WTC11 (cell line): ENCODE results near the genes HMHB1, STK32A, SCGB3A2 and MARCOL.

DNA sequence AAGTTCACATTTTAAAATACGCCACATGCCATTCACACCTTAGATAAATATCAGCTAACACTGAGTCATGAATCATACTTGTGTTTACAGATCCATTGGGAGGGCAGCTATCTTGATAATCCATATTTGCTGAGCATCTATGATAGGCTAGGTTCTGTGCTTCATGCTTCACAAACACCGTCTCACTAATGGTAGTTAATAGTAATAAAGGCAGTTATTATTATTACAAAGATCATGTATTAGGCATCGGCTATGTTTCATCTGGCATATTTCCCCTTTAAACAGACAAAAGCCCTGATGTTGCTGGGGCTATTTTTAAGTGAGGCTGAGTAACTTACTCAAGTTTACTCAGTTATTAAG lies 152.2 kb upstream of the HMHB1 start:
- PRO-cap = no peak

- PRO-cap = no peak
These were observed 19.8 kb upstream of the HMHB1 start for GRCh38 chr5:143791941-143792831.

- PRO-cap = no peak
These were observed at the start of gene HMHB1 for GRCh38 chr5:143811853-143812341. Gene HMHB1, plus strand, starts transcription at chr5:143812161.

- PRO-cap = no peak
These were observed 787 bp downstream of the YIPF5 start for GRCh38 chr5:144169614-144170130.

DNA sequence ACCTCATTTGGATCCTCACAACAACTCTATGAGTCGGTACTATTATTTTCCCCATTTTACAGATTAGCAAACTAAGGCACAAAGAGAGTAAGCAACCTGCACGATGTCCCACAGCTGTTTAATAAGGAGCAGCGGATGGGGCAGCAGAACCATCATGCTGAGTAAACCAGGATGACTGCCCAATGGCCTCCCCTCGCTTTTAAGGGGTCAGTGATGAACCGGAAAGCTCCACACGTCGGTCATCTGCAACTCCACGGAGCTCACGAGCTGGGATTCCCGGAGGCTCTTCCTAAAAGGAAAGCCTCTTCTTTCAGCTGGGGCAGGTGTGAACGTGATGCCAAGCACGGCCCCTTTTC lies 520 bp downstream of the PRELID2 start:
- PRO-cap = no peak

DNA sequence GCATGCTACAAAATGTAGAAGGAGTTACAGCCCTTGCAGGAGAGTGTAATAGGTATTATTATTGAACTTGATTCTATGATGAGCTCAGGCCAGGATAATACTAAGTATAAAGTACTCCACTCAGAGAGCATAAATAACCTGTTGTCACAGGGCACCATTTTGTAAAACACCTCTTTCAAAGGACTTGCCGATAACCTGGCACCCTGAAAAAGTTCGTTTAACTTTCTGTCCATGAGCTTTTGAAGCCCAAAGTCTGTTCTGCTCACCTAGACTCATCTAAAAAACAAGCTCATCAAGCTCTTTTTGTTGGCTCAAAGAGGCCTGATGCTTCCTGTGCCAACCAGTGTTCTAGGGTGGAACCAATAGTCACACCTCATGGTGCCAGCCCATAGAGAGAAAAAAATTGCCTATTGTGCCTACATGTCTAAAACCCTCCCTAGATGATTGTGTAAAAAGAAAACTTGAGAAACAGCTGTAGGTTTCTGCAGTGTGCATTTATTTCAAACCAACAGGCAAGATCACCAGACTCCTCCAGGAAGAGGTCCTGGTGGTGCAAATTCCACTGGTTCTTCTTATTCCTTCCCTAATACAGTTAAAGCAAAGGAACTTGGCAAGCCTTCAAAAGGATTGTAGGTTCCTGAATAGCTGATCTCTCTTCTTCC lies 4.7 kb downstream of the SH3RF2 start:
- PRO-cap = no peak

DNA sequence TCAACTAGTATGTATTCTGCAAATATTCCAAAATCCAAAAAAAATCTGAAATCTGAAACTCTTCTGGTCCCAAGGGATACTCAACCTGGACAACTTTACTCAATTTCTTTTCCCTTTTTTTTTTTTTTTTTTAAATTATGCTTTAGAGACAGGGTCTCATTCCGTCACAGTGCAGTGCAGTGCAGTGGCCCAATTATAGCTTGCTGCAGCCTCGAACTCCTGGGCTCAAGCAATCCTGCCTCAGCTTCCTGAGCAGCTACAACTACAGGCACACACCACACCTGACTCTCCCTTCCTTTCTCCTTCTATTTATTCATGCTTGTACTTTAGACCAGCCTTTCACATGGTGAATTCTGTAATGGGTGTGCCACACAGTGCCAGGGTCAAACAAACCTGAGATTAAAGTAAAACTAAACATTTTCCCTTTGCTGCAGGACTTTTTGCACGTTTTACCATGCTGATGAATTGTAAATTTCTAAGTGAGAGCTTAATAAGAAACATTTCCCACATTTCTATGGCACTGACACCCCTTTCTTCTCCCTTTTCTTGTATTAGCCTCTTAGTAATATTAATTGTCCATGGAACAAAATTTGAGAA lies 7.9 kb downstream of the SH3RF2 start:
- PRO-cap = no peak

DNA sequence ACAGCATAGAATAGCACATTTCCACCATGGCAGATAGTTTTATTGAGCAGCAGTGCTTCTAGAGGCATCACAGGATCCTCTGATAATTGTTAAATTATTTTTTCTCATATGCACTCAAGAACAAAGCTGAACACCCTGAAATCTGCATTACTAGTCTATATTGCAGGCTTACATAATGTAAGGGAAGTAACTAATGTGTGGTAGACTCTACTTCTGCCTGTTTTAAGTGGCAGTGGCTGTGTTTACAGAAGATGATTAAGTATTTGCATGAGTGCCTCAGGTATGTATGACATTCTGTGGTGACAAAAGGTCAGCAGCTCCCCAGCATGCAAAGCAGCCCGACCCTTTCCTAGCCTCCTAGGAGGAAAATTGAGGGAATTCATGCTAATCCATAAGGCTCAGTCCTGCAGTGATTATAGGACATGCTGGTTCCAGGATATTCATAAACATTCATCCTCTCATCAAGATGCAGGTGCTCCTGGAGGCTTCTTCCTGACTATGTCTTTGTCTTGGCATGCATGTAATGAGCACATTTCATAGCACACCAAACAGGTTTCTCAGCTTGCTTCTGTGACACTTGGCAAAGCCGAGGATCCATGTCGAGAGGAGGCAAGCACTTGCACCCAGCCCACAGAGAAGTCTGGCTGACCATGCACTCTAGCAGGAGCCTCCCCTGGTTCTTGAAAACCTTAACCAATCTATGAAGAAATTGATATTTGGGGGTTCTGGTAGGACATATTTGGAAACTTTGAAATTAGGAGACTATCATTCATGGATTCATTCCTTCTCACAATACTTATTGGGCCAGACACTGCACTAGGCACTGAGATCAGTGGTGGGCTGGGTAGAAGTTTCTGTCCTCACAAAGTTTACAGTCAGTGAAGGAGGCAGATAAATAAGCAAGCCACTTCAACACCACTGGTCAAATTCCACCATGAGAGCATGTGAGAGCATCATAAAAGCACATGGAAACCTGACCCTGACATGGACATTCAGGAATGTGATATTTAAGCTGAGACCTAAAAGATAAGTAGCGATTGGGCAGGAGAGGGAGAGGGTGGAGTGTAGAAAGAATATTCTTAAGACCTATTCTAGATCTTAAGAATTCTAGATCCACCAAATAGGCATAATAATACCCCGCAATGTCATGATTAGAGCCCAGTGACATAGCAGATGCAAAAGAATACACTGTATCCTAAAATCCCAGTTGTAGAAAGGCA lies 45.9 kb downstream of the SH3RF2 start:
- PRO-cap = no peak

GRCh38 chr5:146007219-146007768 lies 70.9 kb downstream of the SH3RF2 start:
- PRO-cap = no peak

DNA sequence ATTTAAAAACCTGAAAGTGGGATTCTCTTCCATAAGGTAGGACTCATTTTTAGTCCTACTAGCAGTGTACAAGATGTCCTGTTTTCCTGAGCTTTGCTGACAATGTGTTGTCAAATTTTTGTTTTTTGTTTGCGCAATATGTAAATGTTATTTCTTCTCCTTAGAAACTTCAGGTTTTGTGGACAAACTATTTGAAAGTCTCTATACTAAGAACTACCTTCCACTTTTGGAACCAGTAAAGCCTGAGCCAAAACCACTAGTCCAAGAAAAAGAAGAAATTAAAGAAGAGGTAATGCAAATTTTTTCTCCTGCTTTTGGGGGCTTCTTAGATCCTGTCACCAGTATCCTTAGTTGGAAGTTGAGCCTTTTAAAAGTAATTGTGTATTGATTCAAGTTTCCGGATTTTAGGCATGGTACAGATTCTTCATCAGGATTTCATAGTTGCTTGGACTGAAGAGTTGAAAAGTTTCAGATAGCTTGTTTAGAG lies 19.9 kb downstream of the RBM27 start:
- PRO-cap = no peak

GRCh38 chr5:146751640-146752307 lies 126.8 kb downstream of the PPP2R2B start:
- PRO-cap = no peak

- PRO-cap = no peak
These were observed 59.3 kb upstream of the STK32A start for GRCh38 chr5:147175454-147175999.

GRCh38 chr5:147234357-147235212 lies at the start of gene STK32A:
Gene STK32A, plus strand, starts transcription at chr5:147235026.
- PRO-cap = bidirectional peak, plus-strand start at chr5:147235026, minus-strand start at chr5:147234878

GRCh38 chr5:147305149-147305583 lies 70.3 kb downstream of the STK32A start:
- PRO-cap = no peak

GRCh38 chr5:147452936-147453293 lies 57.0 kb downstream of the DPYSL3 start:
- PRO-cap = bidirectional peak, plus-strand start at chr5:147453571, minus-strand start at chr5:147453277

DNA sequence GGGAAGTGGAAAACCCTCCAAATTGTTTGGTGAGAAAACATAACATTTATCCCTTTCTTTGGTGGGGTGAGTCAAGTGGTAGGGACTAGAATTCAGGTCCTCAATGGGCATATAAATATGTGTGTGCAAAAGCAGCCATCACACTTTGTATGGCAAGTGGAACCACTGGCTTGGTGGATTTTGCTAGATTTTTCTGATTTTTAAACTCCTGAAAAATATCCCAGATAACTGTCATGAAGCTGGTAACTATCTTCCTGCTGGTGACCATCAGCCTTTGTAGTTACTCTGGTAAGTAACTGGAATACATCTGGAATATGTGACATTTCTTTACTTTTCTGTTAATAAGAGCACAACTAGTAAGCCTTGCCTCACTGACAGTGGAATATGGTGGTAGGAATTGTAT lies at the start of gene SCGB3A2:
TSS of gene SCGB3A2 (plus strand) at position 141 of the 403 bp plus-strand sequence.
- PRO-cap = no peak

- PRO-cap = no peak
These were observed 47.8 kb downstream of the SPINK5 start for GRCh38 chr5:148111477-148111993.

DNA sequence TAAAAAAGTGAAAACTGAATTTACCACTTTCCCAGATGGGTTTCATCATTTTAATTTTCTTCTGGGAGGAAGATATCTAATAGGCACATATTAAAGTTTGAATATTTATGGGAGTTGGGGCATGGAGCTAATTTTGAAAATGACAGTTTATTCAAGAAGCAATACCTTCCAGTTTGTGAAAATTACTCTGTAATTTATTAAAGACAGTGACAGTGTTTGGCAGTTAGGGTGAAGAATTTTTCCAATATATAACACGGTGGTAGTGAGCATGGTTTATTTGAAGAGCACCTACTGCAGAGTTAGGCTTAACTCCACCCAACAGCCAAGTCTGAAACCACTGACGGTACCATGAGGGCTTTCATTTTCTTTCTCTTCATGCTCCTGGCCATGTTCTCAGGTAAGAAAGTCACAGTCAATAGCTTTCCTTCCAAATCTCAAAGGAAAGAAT lies at the start of gene MARCOL:
TSS of gene MARCOL (plus strand) at position 276 of the 448 bp plus-strand sequence.
- PRO-cap = no peak

GRCh38 chr5:148342920-148343417 lies 7.6 kb downstream of the SPINK9 start:
- PRO-cap = no peak

DNA sequence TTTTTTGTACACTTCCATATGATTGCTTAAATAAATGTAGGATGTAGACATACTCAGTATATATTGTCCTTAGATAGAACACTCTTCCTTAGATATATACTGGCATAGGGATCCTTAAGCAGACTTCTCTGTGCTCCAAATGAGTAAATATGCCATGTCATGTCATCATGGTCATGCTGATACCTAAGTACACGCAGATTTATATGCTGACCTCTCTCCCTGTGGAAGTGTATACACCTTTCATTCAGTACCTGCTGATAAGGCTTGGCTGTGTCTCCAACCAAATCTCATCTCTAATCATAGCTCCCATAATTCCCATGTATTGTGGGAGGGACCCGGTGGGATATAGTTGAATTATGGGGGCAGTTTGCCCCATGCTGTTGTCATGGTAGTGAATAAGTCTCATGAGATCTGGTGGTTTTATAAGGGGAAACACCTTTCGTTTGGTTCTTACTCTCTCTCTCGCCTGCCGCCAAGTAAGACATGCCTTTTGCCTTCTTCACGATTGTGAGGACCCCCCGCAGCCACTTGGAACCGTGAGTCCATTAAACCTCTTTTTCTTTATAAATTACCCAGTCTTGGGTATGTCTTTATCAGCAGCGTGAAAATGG lies 10.3 kb downstream of the ADRB2 start:
- PRO-cap = no peak